Renal cortical epithelial cell (primary cell): ENCODE data around the genes OXA1L, CDH24 and MYH6.

DNA sequence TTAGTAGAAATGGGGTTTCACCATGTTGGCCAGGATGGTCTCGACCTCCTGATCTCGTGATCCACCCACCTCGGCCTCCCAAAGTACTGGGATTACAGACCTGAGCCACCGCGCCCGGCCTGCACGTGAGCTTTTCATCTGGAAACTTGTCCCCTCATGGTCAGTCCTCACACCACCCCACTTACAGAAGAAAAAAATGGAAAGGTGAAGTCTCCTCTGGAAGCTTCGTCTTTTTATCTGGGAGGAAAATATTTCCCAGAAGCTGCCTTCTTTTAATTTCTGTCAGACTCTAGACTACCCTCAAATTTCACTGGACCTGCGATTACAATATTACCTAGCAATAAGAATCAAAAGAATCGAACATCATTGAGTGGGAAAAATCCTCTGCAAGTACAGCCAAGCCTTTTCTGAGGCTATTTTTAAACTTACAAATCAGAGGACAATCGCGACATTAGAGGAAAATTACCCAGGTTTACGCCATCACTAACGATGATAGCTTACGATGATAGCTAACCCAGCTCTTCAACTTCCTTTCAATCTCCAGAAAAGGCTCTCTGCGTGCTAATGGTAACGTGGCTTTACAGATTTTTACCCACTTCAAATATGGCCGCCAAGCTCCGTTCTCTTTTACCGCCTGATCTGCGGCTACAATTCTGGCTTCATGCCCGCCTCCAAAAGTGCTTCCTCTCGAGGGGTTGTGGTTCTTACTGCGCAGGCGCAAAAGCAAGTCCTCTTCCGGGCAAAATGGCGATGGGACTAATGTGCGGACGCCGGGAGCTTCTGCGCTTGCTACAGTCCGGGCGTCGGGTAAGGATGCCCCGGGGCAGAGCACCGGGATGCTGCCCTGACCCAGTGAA is at the start of gene OXA1L:
Gene OXA1L (plus strand): TSS at position 731 of the 857 bp plus-strand sequence.
- RRBS, result 2% methylated on average over 1 of the region's 36 CpGs

DNA sequence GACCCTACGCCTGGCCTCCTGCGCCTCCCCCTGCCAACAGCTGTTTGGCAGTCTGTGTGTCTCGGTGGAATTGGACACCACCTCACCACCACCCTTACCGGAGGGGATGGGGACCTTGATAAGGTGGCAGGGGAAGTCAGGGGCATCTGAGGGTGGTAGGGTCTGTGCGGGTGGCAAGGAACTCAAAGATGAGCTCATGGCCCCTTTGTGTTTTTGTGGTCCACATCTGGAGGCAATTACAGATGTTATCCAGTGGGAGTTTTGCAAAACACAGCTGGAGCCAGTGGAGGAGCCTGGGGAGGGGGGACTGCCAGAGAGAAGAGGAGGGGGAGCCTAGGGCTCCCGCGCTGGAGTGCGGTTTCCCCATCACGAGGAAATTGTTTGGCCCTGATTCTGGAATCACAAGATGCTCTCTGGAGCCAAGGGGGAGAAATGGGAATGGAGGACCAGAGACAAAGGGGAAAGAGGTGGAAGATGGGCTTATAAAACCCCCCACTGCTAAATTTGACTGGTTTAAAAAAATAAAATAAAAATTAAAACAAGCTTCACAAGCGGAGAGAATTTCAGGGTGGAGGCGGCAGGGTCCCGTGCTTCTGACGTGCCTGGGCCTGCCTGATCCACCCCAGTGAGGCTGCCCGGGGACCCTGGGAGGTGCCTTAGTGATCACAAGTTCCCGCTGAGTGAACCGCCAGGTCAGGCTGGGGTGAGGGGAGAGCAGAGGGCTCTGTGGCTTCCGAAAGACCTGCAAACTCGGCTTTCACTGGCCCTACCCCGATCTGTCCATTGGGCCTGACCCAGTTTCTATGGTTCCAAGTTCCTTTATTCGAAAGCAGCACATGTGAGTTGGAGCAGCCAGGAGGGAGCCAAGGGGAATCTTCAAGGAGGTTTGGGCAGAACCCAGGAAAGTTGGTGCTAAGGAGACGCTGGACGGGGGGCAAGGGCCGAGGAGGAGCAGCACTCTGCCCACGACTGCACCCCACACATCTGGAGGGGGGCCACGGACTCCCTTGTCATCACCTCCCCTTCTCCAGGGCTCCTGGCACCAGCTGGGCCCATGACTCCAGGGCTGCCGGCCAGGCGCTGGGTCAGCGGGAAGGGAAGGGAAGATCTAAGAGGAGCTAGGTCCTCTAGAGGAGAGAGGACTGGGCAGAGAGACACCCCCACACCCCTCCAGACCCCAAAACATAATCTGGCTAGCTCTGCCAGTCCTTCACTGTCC is 12.7 kb downstream of the MMP14 start:
- RRBS, result no CpG with 5 or more reads among the region's 28 CpGs

GRCh38 chr14:22871564-22871736 is 90 bp upstream of the LRP10 start:
- RRBS, result 2% methylated on average over 5 of the region's 9 CpGs

DNA sequence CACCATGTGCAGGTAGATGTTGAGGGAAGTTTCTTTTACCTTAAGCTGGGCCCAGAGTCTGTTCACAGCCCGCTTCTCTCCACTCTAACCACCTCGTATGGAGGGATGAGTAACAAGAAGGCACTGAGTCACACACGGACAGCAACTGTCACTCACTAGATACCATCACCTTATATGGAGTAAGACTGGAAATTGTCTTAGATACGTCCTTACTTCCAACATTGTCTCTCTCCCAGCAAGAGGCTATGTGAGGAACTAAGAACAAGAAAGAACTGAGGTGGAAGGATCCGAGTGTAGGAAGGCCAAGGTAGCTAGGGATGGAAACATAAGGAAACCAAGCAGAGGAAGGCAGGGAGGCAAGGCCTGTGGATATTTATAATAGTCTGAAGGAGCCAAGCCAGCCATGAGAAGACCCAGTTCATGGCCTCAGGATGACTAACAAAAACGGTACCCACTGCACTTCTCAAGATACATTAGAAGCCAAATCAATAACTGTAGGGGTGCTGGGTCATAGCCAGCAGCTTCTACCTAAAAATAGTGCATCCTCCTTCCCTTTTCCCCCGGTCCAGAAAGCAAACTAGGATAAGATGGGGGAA is 15.5 kb downstream of the REM2 start:
- RRBS, result no CpG with 5 or more reads among the region's 7 CpGs

DNA sequence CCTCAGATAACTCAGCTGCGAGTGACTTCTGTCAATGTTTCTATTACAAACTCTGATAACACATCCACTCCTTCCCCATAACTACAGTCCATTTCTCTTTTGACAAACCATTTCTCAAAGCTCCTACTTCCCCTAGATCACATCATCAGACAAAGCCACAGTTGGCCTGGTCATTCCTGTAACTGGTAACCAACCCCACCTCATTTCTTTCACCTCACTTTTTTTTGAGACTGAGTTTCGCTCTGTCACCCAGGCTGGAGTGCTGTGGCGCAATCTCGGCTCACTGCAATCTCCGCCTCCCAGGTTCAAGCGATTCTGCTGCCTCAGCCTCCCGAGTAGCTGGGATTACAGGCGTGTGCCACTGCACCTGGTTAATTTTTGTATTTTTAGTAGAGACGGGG is 5.1 kb downstream of the HAUS4 start:
- RRBS, result no CpG with 5 or more reads among the region's 9 CpGs

- RRBS, result 3% methylated on average over 45 of the region's 107 CpGs
Measured at GRCh38 chr14:23057371-23058418, at the start of gene CDH24. TSS of gene CDH24 (minus strand) at chr14:23057520.

DNA sequence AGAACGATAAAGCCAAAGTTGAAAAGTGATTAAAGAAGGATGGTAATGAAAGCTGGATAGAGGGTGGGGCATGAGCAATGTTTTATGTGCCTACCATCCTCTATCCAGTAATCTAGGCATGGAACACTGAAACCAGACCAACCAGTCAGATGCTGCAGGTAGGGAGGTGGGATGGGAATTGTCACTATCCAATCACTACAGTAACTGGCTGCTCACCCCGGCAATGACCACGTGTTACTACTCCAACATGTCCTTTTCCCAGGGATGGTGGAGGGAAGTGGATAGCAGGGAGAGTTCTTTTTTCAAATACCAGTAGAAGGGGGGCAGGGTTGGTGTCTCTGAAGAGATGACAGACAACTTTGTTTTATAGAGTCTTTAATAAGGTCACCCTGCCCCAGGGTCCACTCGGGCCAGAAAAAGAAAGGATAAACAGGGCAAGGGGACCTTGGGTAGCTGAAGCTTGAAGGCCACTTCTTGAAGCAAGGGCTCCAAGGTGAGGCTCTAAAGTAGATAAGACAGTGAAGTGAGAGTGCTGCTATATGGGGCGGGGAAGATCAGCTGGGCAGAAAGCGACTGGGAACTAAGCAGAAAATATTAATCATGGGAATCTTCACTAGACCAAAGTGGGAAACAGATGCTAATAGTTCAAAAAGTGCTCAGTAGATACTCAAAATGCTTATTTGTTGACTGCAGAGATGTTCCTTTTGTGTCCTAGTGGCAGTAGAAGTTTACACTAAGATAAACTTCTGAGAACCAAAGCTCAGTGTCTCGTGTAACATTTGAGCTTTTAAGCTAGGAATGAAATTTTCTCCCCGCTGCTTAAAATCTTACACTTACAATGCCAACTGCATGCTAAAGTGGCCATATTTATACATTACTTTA is 14.8 kb upstream of the CDH24 start:
- RRBS, result no CpG with 5 or more reads among the region's 8 CpGs

DNA sequence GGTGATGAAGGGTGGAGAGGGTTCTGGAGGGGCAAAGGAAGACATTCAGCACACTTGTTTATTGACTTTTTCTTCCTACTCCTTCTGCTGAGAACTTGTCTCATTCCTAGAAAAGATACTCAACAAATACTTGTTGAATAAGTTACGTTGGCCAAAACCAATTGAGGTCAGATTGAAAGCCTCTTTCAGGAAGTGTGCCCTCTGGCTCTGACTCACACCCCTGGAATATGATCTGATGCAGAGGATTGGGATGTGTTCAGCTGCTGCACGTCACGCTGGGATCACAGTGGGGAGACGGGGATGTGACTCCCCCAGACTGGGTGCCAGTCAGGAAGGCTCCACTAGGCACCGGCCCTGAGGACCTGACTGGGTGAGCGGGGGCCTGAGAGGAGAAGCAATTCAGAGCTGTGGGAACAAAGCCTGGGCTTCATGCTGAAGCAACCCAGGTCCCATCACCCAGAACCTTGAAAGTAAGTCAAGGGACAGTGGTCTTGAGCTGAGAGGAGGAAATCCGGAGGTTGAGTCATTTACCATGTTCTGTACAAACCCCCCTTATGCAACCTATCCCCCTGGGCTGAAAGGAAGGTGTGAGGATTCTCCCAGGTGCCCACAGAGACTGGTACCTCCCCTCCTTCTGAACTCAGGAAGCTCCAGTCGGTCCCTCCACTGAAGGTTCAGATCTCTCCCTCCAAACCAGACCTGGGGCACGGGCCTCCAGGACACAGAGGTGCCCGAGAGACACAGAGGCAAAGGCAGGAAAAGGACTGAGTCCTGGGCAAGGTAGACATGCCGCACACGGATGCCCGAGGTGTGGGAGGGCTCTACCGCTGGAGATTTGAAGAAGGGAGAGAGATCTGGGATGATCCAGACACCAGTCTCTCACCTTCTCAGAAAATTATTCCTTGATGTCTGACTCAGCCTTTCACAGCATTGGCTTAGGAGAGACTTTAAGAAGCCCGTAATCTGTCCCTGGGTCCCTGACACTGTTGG is 3.8 kb downstream of the CEBPE start:
- RRBS, result no CpG with 5 or more reads among the region's 15 CpGs

GRCh38 chr14:23118815-23119119 is 288 bp downstream of the CEBPE start:
- RRBS, result 80% methylated on average over 6 of the region's 18 CpGs

- RRBS, result no CpG with 5 or more reads among the region's 10 CpGs
Measured at GRCh38 chr14:23137240-23137959, 18.3 kb upstream of the CEBPE start.

DNA sequence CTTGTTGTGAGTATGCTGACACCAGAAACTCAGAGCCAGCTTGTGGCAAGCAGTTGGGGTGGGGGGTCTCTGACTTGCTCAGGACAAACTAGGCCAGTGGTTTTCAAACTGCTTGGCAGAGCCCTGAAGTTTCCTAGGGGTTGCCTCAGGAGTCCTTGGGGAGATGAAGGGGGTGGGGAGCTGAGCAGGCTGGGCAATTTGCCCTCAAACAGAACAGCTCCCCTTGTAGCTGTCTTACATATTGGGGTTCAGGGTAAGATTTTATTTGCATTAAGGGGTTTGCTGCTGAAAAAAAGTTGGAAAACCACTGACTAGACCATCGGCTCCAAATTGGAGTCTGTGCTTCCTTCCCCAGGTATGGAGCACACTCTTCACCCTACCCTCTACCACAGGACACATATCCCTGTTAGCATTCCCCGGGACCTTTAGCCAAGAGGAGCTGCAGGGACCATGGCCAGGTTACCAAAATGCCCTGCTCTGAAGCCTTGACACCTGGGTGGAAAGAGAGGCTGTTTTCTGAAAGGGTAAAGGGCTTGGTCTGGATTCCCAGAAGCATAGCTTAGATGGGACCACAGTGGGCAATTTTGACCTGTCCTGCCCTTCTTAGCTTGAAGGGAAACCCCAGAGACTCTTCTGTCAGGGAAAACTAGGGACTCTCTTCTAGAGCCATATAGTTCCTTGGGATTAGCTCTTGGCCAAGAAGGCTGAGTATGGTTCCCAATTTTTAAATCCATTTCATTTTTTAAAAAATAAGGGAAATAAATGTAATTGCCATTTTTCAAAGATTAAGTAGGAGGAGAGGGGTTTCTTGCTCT is 4.2 kb downstream of the BCL2L2 start:
- RRBS, result no CpG with 5 or more reads among the region's 2 CpGs

DNA sequence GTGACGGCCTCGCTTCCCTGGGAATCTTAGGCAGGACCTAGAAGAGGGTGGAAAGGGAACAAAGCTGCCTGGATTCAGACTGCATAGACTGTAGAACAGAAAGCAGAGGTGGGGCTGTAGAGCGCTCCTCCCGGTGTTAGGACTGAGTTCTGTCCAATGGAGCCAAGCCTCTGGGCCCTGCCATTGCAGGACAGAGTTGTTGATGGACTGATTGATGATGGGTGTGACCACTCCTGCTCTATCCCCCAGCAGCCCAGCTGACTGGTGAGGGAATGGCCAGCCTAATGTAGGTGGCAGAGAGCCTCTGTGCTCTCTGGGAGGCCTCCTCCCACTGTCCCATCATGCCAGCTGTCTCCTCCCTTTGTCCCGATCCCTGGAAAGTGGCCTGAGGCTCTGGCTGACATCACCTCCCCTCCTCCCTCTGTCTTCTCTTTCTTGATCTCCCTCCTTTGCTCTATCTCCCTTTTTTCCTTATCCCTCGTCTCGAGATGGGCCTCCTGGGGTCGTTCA is 837 bp downstream of the EFS start:
- RRBS, result no CpG with 5 or more reads among the region's 8 CpGs

DNA sequence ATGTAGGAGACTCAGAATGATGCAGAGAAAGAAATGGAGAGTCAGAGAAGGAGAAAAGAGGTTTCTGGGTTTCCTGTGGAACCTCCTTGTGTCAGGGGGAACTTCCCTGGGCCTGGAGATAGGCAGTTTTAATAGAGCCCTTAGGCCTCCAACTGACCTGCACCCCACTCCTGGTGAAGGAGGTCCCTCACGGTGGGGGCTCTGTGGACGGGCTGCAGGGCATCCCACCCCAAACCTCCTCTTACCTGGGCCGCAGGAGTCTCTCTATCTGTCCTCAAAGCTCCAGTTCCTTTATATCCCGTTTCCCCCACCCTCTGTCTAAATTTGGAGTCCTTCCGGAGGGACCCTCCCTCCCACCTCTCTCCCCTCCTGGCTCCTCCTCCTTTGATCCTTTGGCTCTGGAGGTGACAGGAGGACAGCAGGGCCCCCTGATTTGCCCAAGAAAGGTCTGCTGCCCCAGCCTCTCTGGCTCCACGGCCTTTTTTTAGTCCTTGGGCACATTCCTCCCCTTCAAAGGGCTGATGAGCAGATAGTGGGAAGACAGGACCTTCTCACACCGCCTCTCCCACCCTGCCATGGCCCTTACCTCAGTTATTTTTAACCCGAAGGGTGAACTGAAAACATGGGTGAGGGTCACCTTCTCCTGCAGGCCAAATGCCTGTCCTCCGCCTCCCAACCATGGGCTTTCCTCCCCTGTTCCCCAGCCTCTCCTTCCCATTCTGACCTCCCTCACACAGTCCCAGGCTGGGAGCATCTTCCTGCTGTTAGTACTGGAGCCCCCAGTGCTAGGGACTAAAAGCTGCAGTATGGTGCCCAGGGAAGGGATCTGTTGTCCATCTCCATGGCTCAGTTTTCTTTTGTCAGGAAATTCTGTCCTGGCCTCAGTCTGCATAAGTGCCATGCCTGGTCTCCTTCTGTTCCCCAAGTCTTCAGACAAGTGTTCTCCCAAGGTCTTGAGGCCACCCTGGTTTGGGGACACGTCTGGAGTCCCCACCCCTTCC is at the start of gene MYH6:
Gene MYH6 (minus strand): TSS at position 266 of the 1,001 bp plus-strand sequence.
- RRBS, result no CpG with 5 or more reads among the region's 10 CpGs

DNA sequence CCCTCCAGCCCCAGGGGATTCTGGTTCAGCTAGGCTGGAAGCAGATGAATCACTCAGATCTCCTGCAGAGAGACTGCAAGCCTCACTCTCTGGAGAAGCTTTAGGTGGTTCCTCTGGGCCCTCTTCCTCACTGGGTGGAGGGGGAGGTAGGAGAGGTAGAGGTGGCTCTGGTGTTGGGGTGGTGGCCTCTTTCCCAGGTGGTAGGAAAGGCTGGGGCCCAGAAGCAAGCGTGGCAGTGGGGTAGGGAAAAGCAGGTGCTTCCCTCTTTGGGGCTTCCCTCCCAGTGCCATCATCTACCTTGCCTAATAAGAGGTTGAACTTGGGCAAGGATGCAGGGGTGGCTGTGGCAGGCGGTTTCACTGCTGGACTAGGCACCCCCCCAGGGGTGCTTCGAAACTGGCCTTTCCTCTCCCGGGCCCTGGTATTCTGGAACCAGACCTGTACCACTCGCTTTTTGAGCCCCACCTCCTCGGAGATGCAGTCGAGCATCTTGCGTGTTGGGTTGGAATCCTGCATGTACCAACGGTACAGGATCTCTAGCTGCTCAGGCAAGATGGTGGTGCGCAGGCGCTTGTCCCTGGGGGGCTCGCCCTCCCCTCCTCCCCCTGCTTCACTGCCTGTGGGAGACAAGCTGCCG is 27.6 kb downstream of the ZFHX2 start:
- RRBS, result no CpG with 5 or more reads among the region's 13 CpGs

- RRBS, result no CpG with 5 or more reads among the region's 5 CpGs
Measured at GRCh38 chr14:23539474-23539735, 12.2 kb downstream of the ZFHX2 start.

- RRBS, result no CpG with 5 or more reads among the region's 7 CpGs
Measured at GRCh38 chr14:24042703-24043104, 9.1 kb upstream of the CARMIL3 start.

- RRBS, result no CpG with 5 or more reads among the region's 8 CpGs
Measured at GRCh38 chr14:24131740-24132160, 1.3 kb downstream of the FITM1 start.

DNA sequence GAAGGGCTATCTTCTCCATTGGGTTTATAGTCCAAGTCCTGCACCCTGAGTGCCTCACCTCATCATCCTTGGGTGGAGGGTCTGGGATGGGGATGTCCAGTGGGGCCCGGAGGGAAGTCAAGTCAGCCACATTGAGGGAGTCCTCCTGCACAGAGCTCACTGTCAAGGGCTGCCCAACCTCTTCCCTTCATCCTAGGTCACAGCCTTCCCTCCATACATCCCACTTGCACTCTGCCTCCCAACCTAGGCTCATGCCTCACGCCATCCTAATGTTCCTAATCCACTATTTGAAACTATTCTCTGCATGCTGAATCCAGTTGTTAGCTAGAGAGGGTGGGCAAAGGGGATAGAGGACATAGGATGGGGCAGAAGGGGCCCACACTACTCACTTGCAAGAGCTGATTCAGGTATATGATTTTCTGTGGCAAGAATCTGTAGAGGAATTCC is 1.1 kb downstream of the PSME2 start:
- RRBS, result no CpG with 5 or more reads among the region's 2 CpGs

GRCh38 chr14:24179798-24181070 is 8.4 kb downstream of the REC8 start:
- RRBS, result 0% methylated on average over 1 of the region's 21 CpGs

DNA sequence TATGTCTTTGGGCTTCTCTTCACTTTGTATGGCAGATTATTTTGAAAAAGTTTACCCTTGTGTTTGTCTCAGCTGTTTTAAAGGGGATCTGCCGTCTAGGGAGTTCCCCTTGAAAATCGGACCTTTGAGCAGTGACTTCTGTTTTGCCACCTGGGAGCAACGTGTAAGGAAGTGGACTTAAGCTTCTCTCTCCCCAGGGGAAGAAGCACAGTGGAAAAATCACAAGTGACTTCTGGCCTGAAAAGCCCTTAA is 1.1 kb upstream of the TM9SF1 start:
- RRBS, result no CpG with 5 or more reads among the region's 3 CpGs